GM12878 (cell line): ENCODE measurements around the genes ADM and AMPD3.

DNA sequence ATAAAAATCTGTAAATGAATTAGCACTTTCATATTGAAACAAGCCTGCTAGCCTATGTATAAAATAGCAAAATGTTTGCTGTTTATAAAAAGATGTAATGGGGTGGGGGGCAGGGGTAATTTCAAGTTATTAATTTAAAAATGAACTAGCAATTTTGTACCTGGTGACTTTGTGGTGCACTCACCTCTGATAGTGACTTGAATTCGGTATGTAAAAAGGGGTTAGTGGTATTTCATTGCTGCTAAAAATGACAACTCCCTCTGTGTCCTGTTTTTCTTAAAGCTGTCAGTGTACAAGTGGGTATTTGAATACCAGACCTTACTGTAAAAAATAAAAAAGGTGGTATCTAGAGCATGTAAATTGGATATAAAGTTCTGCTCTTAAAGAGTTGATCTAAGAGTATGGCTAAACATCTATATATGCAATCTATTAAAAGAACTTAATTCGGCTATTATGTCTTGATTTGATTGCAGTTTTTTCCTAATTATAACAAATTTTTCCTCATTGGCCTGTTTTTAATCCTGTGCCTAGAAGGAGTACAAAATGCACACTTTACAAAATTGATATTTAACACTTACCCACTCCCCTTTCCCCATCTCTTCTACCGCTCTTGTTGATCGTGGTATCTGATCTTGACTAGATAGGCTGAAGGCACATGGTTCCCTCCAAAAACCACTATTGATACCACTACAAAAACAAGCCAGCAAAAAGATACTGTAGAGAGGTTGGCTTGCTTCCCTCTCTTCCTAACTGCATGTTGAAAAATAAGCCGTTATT lies 14.8 kb upstream of the ZNF143 start:
- RAMPAGE, long total RNA: no peak
- RRBS, 2 experiments: no CpG with 5 or more reads among the region's 5 CpGs
CAGE:
- cytosol, long polyA minus RNA: no peak
- cytosol, long polyA plus RNA: no peak
- long polyA plus RNA: no peak
- nucleolus, long total RNA: no peak
- nucleus, long polyA plus RNA: no peak
- nucleus, long total RNA: no peak

DNA sequence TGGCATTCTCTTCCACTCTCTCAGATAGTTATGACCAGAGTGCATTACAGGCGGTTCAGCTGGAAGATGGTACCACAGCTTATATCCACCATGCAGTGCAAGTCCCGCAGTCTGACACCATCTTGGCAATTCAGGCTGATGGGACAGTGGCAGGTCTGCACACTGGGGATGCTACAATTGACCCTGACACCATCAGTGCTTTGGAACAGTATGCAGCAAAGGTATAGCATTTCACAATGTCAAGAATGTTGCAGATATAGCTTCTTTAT lies 17.5 kb downstream of the ZNF143 start:
- RAMPAGE, long total RNA: no peak
- RRBS, 2 experiments: no CpG with 5 or more reads among the region's 2 CpGs
CAGE:
- cytosol, long polyA minus RNA: no peak
- cytosol, long polyA plus RNA: no peak
- long polyA plus RNA: no peak
- nucleolus, long total RNA: no peak
- nucleus, long polyA plus RNA: no peak
- nucleus, long total RNA: no peak

GRCh38 chr11:9535449-9535838 lies 38.0 kb upstream of the WEE1 start:
- RAMPAGE, long total RNA: no peak
- RRBS, 2 experiments: no CpG with 5 or more reads among the region's 5 CpGs
CAGE:
- cytosol, long polyA minus RNA: no peak
- cytosol, long polyA plus RNA: no peak
- long polyA plus RNA: no peak
- nucleolus, long total RNA: no peak
- nucleus, long polyA plus RNA: no peak
- nucleus, long total RNA: no peak

DNA sequence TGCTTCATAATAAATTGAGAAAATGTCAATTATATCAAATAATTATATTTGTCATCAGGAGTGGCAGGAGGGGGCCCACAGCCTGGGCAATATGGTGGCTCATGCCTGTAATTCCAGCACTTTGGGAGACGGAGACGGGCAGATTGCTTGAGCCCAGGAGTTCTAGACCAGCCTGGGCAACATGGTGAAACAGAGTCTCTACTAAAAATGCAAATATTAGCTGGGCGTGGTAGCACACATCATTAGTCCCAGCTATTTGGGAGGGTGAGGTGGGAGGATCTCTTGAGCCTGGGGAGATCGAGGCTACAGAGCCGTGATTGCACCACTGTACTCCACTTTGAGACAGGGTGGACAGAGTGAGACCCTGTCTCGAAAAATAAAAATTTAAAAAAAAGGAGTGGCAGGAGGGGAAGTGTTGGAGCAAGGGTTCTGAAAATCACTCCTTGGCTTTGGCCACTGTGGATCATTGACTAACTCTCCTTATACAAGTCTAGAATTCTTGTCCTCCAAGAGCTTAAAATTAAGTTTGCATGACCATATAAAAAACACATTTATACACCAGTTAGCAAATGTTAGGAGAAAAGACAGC lies 2.4 kb upstream of the WEE1 start:
- RAMPAGE, long total RNA: no peak
- RRBS, 2 experiments: no CpG with 5 or more reads among the region's 6 CpGs
CAGE:
- cytosol, long polyA minus RNA: no peak
- cytosol, long polyA plus RNA: no peak
- long polyA plus RNA: no peak
- nucleolus, long total RNA: no peak
- nucleus, long polyA plus RNA: no peak
- nucleus, long total RNA: no peak

DNA sequence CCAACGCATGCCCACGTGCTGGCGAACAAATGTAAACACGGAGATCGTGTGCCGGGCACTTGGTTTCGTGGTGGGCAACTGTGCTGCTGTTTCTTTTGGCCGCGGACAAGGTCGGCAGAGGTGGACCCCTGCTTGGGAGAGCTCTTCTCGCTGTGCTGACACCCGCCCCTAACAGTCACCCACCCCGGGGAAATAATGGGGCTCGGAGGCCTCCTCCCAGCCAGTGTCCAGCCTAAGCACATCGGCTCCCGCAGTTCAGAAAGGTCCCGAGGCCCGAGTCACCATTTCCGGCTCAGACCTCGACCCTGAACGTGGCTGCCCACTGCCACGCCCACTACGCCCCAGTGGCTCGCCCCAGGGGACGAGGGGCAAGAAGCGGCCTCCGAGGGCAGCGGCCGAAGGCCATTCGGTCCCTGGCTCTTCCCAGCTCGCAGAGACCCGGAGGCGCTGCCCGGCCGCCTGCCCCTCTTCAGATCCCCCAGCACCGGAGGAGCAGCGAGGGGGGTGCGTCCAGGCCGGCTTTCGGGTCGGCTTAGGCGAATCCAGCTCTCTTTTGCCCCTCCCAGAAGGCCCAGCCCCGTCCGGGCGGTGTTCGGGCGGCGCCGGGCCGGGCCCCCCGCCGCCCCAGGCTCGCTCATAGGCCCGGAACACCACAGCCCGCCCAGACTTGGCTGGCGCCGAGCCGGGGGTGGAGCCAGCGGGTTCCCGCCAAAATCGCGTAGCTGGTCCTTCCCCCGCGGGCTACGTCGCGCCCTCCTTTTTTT lies 451 bp upstream of the WEE1 start:
- RAMPAGE, long total RNA: no peak
- RRBS, 2 experiments: 1% methylated on average over 24 to 32 of the region's 67 CpGs
CAGE:
- cytosol, long polyA minus RNA: no peak
- cytosol, long polyA plus RNA: no peak
- long polyA plus RNA: no peak
- nucleolus, long total RNA: no peak
- nucleus, long polyA plus RNA: no peak
- nucleus, long total RNA: no peak

DNA sequence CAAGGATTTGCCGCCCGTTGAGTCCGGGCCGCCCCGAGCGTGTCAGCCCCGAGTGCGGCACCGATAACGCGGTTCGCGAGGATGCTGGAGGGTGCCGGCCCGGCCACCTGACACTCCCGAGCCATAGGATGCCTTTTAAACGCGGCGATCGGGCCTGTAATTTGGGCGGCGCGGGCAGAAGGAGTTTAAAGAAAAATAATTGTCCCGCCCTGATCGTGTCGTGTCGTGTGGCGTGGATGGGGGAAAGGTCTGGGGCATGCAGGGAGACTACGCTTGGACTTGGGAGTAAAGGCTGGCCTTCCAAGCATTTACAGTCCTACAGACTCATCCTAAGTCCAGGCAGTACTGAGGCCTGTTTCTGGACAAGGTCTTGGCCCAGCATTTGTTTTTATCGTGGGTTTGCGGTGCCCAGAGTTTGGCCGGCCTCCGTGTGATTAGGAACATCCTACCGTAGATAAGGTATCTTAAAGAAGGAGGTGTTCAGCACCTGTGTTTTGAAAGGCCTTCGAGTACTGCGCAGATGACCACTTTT lies 1.4 kb downstream of the WEE1 start:
- RAMPAGE, long total RNA: no peak
- RRBS, 2 experiments: under 1 to 1% methylated on average over 12 of the region's 36 CpGs
CAGE:
- cytosol, long polyA minus RNA: no peak
- cytosol, long polyA plus RNA: no peak
- long polyA plus RNA: no peak
- nucleolus, long total RNA: no peak
- nucleus, long polyA plus RNA: no peak
- nucleus, long total RNA: no peak

GRCh38 chr11:9575718-9576443 lies 2.4 kb downstream of the WEE1 start:
- RAMPAGE, long total RNA: no peak
- RRBS, 2 experiments: 0% methylated on average over 1 to 2 of the region's 10 CpGs
CAGE:
- cytosol, long polyA minus RNA: no peak
- cytosol, long polyA plus RNA: start-site peak on the plus strand at chr11:9575537-9576075, 20 and 12 reads in 2 replicates
- long polyA plus RNA: no peak
- nucleolus, long total RNA: no peak
- nucleus, long polyA plus RNA: no peak
- nucleus, long total RNA: no peak

DNA sequence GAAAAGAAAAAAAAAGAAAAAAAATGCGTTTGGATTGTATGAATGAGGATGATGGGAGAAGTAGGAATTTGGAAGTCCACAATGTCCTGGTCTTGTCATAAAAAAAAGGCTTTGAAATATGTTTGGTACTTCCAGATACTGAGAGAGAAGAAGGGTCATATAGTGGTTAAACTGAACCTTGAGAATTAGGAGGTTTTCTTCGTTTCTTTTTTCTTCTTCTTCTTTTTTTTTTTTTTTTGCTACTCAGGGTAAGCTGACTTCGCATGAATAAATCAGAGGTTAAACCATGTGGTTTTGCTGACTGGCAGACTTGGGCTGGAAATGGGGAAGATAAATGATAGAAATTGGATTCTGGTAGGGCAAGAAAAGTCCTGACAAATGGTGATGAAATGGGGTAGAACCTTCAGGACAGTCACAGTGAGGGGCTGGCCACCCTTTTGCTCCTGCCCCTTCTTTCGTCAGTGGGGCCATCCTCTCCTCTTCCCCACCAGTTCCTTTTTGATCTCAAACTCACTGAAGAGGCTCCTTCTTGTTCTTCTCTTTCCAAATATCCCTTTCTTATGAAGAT lies 1.7 kb upstream of the SWAP70 start:
- RAMPAGE, long total RNA: no peak
- RRBS, 2 experiments: no CpG with 5 or more reads among the region's 4 CpGs
CAGE:
- cytosol, long polyA minus RNA: no peak
- cytosol, long polyA plus RNA: no peak
- long polyA plus RNA: no peak
- nucleolus, long total RNA: no peak
- nucleus, long polyA plus RNA: no peak
- nucleus, long total RNA: no peak

DNA sequence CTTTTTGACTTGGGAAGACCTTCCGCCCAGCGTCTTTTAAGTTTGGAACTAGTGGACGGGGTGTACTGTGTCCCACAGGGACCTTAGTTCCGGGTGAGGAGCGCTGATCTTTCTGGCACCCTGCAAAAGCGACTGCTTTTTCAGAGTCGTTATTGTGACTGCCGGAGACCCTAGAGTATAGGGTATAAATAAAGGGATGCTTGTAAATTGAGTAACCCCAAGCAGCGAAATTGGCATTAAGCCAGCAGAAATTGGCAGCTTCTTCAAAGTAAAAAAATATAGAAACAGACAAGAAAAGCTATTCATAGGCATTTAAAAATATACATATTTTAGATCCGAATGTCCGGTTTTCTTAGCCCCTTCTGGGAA lies 945 bp downstream of the SWAP70 start:
- RAMPAGE, long total RNA: no peak
- RRBS, 2 experiments: 2% methylated on average over 5 of the region's 11 CpGs
CAGE:
- cytosol, long polyA minus RNA: no peak
- cytosol, long polyA plus RNA: no peak
- long polyA plus RNA: no peak
- nucleolus, long total RNA: no peak
- nucleus, long polyA plus RNA: no peak
- nucleus, long total RNA: no peak

- RAMPAGE, long total RNA: no peak
- RRBS, 2 experiments: no CpG with 5 or more reads among the region's 13 CpGs
CAGE:
- cytosol, long polyA minus RNA: no peak
- cytosol, long polyA plus RNA: no peak
- long polyA plus RNA: no peak
- nucleolus, long total RNA: no peak
- nucleus, long polyA plus RNA: no peak
- nucleus, long total RNA: no peak
These were observed 68.7 kb downstream of the SWAP70 start for GRCh38 chr11:9732331-9733192.

DNA sequence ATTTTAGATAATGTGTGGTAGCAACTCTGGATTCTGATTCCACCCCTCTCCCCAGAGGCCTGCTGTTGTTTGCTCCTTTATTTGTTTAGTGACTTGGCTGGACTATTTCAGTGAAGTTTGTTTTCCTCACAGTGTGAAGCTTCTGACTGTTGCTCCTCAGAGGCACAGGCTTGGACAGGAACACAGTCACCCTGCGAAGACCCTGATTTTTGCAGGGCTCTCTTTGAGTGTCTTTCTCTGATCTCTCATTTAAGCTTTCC lies 72.5 kb downstream of the SWAP70 start:
- RAMPAGE, long total RNA: no peak
- RRBS, 2 experiments: no CpG with 5 or more reads among the region's 1 CpG
CAGE:
- cytosol, long polyA minus RNA: no peak
- cytosol, long polyA plus RNA: no peak
- long polyA plus RNA: no peak
- nucleolus, long total RNA: no peak
- nucleus, long polyA plus RNA: no peak
- nucleus, long total RNA: no peak

GRCh38 chr11:9849829-9850400 lies 186.0 kb downstream of the SWAP70 start:
- RAMPAGE, long total RNA: no peak
- RRBS, 2 experiments: no CpG with 5 or more reads among the region's 3 CpGs
CAGE:
- cytosol, long polyA minus RNA: no peak
- cytosol, long polyA plus RNA: no peak
- long polyA plus RNA: no peak
- nucleolus, long total RNA: no peak
- nucleus, long polyA plus RNA: no peak
- nucleus, long total RNA: no peak

GRCh38 chr11:9852377-9853053 lies 188.6 kb downstream of the SWAP70 start:
- RAMPAGE, long total RNA: no peak
- RRBS, 2 experiments: no CpG with 5 or more reads among the region's 2 CpGs
CAGE:
- cytosol, long polyA minus RNA: no peak
- cytosol, long polyA plus RNA: no peak
- long polyA plus RNA: no peak
- nucleolus, long total RNA: no peak
- nucleus, long polyA plus RNA: no peak
- nucleus, long total RNA: no peak

GRCh38 chr11:9855639-9856410 lies 191.9 kb downstream of the SWAP70 start:
- RAMPAGE, long total RNA: no peak
- RRBS, 2 experiments: no CpG with 5 or more reads among the region's 2 CpGs
CAGE:
- cytosol, long polyA minus RNA: no peak
- cytosol, long polyA plus RNA: no peak
- long polyA plus RNA: no peak
- nucleolus, long total RNA: no peak
- nucleus, long polyA plus RNA: no peak
- nucleus, long total RNA: no peak

GRCh38 chr11:10132398-10132918 lies 161.6 kb downstream of the SBF2 start:
- RAMPAGE, long total RNA: no peak
- RRBS, 2 experiments: no CpG with 5 or more reads among the region's 19 CpGs
CAGE:
- cytosol, long polyA minus RNA: no peak
- cytosol, long polyA plus RNA: no peak
- long polyA plus RNA: no peak
- nucleolus, long total RNA: no peak
- nucleus, long polyA plus RNA: no peak
- nucleus, long total RNA: no peak

GRCh38 chr11:10281380-10281937 lies 12.6 kb downstream of the SBF2 start:
- RAMPAGE, long total RNA: no peak
- RRBS, 2 experiments: no CpG with 5 or more reads among the region's 2 CpGs
CAGE:
- cytosol, long polyA minus RNA: no peak
- cytosol, long polyA plus RNA: no peak
- long polyA plus RNA: no peak
- nucleolus, long total RNA: no peak
- nucleus, long polyA plus RNA: no peak
- nucleus, long total RNA: no peak

DNA sequence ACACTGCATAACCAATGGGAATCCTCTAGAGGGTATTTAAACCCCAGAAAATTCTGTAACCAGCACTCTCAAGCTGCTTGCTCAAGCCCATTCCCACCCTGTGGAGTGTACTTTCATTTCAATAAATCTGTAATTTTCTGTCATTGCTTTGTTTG lies 8.5 kb downstream of the SBF2 start:
- RAMPAGE, long total RNA: no peak
CAGE:
- cytosol, long polyA minus RNA: no peak
- cytosol, long polyA plus RNA: no peak
- long polyA plus RNA: no peak
- nucleolus, long total RNA: no peak
- nucleus, long polyA plus RNA: no peak
- nucleus, long total RNA: no peak

DNA sequence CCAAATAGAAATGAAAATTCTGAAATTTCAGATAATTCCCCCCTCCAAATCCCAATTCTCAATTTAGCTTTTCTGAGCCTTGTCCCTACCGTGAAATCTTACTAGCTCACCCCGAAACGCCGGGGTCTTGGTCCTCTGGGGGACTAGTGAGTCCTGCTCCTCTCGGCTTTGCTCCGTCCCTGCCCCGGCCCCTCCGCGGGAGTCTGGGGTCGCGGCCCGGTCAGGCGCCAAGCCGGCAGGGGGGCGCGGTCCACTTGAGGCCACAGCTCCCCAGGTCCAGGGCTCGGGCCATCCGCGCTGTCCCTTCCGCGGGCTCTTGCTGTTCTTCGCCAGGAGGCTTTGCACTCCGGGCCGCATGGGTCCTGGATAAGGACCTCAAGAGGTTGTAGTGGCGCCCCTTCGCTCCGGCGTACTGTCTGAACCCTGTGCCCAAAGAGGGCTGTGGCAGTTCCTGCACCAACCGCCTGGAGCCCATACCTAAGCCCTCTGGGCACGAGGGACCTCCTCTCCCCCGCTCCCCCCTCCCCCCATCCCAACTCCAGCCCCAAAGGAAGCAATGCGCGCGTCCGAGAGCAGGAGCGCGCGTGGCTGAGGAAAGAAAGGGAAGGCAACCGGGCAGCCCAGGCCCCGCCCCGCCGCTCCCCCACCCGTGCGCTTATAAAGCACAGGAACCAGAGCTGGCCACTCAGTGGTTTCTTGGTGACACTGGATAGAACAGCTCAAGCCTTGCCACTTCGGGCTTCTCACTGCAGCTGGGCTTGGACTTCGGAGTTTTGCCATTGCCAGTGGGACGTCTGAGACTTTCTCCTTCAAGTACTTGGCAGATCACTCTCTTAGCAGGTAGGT lies at the start of gene ADM:
TSS of gene ADM (plus strand) at position 684 of the 846 bp plus-strand sequence.
- RAMPAGE, long total RNA: no peak
- RRBS, 2 experiments: 5 to 11% methylated on average over 9 to 10 of the region's 47 CpGs
CAGE:
- cytosol, long polyA minus RNA: no peak
- cytosol, long polyA plus RNA: start-site peak on the plus strand centred at position 687 of the sequence, 6 bp wide, 22 and 14 reads in 2 replicates
- long polyA plus RNA: start-site peak on the plus strand centred at position 687 of the sequence, 6 bp wide, 32 and 18 reads in 2 replicates
- nucleolus, long total RNA: no peak
- nucleus, long polyA plus RNA: start-site peak on the plus strand centred at position 687 of the sequence, 6 bp wide, 8 and 7 reads in 2 replicates
- nucleus, long total RNA: no peak

- RAMPAGE, long total RNA: no peak
- RRBS, 2 experiments: no CpG with 5 or more reads among the region's 4 CpGs
CAGE:
- cytosol, long polyA minus RNA: no peak
- cytosol, long polyA plus RNA: no peak
- long polyA plus RNA: no peak
- nucleolus, long total RNA: no peak
- nucleus, long polyA plus RNA: no peak
- nucleus, long total RNA: no peak
These were observed 13.6 kb downstream of the ADM start for GRCh38 chr11:10318485-10318955.

- RAMPAGE, long total RNA: start-site peak on the plus strand at chr11:10455384-10455432, 65 and 24 reads in 2 replicates
- RRBS, 2 experiments: no CpG with 5 or more reads among the region's 12 CpGs
CAGE:
- cytosol, long polyA minus RNA: start-site peak on the plus strand at chr11:10455268-10455272, 76 reads
- cytosol, long polyA plus RNA: start-site peak on the plus strand at chr11:10455262-10455290, 158 and 39 reads in 2 replicates
- long polyA plus RNA: start-site peak on the plus strand at chr11:10455243-10455283, 148 and 182 reads in 2 replicates; start-site peak on the plus strand at chr11:10455363-10455445, 26 and 28 reads in 2 replicates
- nucleolus, long total RNA: no peak
- nucleus, long polyA plus RNA: start-site peak on the plus strand at chr11:10455253-10455290, 44 and 198 reads in 2 replicates; start-site peak on the plus strand at chr11:10455383-10455449, 26 and 39 reads in 2 replicates
- nucleus, long total RNA: no peak
These were observed at the start of gene AMPD3 for GRCh38 chr11:10454827-10455798. TSS of gene AMPD3 (plus strand) at chr11:10455264.